SK-N-SH (cell line): Measurements from ENCODE around the gene MASP1.

- RRBS = no CpG with 5 or more reads among the region's 6 CpGs
CAGE:
- cytosol, long polyA plus RNA = no peak
- long polyA plus RNA = no peak
- nucleus, long polyA plus RNA = no peak
Observed at GRCh38 chr3:185932027-185932813, 5.6 kb downstream of the TRA2B start.

GRCh38 chr3:186046784-186047646, 61.9 kb downstream of the ETV5 start:
- RRBS = no CpG with 5 or more reads among the region's 7 CpGs
CAGE:
- cytosol, long polyA plus RNA = no peak
- long polyA plus RNA = no peak
- nucleus, long polyA plus RNA = no peak

GRCh38 chr3:186383023-186383571, 21.1 kb upstream of the DGKG start:
- RRBS = no CpG with 5 or more reads among the region's 13 CpGs
CAGE:
- cytosol, long polyA plus RNA = no peak
- long polyA plus RNA = no peak
- nucleus, long polyA plus RNA = no peak

- RRBS = 87% methylated on average over 1 of the region's 5 CpGs
CAGE:
- cytosol, long polyA plus RNA = no peak
- long polyA plus RNA = no peak
- nucleus, long polyA plus RNA = no peak
Observed at GRCh38 chr3:186427490-186428076, 65.5 kb upstream of the DGKG start.

- RRBS = no CpG with 5 or more reads among the region's 11 CpGs
CAGE:
- cytosol, long polyA plus RNA = no peak
- long polyA plus RNA = no peak
- nucleus, long polyA plus RNA = no peak
Observed at GRCh38 chr3:186521442-186522062, 22.6 kb downstream of the CRYGS start.

DNA sequence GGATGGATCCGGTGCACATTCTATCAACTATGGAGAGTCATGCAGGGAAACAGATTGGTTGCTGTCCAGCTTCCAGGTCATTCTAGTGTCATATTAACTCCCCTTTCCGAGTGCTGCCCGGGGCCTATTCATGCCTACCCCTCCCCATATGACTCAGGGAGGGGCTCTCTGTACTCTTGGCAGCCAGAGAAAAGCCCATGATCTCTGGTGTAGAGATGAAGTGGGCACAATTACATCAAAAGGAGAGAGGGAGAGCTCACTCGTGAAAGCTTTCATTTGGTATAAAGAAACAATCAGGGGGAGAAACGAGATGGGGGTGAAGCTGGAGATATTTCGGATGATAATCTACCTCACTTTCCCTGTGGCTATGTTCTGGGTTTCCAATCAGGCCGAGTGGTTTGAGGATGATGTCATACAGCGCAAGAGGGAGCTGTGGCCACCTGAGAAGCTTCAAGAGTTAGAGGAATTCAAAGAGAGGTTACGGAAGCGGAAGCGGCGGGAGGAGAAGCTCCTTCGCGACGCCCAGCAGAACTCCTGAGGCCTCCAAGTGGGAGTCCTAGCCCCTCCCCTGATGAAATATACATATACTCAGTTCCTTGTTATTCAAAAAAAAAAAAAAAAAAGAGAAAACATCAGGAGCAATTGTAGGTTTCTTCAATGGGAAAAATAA, 16.1 kb upstream of the AHSG start:
- RRBS = 47% methylated on average over 3 of the region's 15 CpGs
CAGE:
- cytosol, long polyA plus RNA = no peak
- long polyA plus RNA = no peak
- nucleus, long polyA plus RNA = no peak

GRCh38 chr3:186633973-186634412, 6.2 kb upstream of the FETUB start:
- RRBS = no CpG with 5 or more reads among the region's 3 CpGs
CAGE:
- cytosol, long polyA plus RNA = no peak
- long polyA plus RNA = no peak
- nucleus, long polyA plus RNA = no peak

DNA sequence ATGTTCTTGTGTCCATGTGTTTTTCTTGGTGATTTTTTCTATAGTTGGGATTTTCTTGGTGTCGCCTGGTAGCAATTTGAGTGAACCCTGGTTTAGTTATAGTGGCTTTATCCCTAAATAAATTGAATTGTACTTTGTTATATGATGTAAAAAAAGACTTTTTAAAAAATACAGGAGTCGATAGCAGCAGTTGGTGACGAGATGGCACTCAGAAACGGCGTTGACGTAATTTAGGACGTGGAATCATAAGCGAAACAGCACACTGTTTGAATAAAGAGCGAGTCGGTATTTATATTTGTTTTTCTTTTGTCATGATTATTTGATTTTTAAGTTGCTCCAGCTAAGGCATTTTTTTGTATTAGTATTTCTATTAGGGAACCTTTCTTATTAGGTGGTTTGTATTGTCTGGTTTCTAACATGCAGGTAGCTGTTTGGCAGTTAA, 4.8 kb downstream of the EIF4A2 start:
- RRBS = no CpG with 5 or more reads among the region's 10 CpGs
CAGE:
- cytosol, long polyA plus RNA = no peak
- long polyA plus RNA = no peak
- nucleus, long polyA plus RNA = no peak

DNA sequence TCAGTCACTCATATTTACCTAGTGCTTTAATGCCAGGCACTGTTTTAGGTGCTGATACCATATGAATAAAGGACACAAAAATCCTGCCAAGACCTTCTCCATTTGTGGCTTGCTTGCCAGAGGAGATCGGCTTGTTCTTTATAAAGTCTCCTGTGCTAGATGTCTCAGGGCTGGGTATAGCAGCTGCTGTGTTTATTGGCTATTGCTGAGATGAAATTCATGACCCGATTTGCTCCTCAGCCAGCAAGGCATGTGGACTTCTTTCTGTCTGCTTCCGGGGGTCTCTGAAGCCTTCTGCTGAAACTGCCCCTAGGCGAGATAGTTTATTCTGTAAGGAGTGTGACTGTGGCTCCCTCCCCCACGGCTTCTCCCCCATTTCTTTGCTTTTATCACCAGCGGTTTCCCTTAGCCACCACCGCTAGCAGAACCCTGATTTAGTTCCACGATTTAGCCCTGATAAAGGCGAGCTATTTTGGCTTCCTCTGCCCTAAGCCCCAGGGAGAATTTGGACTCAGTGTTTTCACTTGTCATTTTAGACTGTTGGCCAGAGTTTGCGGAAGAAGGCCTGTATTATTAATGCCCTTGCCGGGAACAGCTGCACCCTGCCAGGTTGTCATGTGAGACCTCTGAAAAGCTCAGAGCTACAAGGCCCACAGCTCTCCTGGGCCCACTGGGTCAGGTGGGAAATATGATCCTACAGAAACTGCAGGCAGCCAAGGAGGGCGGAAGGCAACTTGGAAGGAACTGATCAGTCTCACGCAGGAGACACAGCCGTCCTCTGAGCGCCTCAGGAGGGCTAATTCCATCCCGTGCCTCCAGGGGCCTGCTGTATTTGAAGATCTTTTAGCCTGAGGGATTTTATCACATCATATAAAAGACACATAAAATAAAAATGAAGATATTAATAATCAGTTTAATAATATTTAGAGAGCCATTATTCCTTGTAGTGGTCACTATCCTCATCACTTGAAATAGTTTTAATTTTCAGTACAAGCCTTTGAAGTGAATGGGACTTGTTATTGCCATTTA, 46.9 kb downstream of the ST6GAL1 start:
- RRBS = no CpG with 5 or more reads among the region's 16 CpGs
CAGE:
- cytosol, long polyA plus RNA = no peak
- long polyA plus RNA = no peak
- nucleus, long polyA plus RNA = no peak

- RRBS = no CpG with 5 or more reads among the region's 8 CpGs
CAGE:
- cytosol, long polyA plus RNA = no peak
- long polyA plus RNA = no peak
- nucleus, long polyA plus RNA = no peak
Observed at GRCh38 chr3:186986455-186986815, 56.1 kb downstream of the ST6GAL1 start.

- RRBS = no CpG with 5 or more reads among the region's 6 CpGs
CAGE:
- cytosol, long polyA plus RNA = no peak
- long polyA plus RNA = no peak
- nucleus, long polyA plus RNA = no peak
Observed at GRCh38 chr3:186988705-186989362, 58.5 kb downstream of the ST6GAL1 start.

DNA sequence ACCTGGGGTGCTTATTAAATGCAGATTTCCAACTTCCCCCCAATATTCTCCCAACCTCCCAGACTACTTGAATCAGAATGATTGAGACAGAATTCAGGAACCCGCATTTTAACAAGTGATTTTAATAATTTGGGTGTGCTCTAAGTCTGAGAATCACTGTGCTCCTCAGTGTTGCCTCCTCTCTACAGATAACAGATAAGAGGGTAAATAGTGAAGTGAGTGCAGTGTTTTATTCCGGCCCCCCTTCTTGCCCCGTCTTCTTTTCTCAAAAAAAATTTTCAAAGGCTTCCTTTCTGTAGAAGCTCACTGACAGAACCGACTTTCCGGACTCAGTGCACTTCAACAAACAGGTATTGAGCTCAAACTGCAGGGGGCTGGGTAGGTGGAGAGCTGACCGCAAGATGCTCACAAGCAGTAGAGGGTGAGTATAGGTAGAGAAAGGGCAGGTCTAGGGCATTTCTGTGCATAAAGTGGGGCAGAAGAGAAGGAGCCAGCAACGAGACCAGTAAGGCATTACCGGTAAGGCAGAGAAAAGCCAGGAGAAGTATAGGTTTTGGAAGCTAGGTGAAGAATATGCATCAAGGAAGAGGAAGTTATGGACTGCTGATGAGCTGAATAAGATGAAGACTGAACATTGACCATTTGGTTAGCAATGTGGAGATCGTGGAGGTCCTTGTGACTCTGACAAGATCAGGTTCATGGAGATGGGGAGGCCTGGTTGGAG, 97.2 kb downstream of the ST6GAL1 start:
- RRBS = 84% methylated on average over 4 of the region's 9 CpGs
CAGE:
- cytosol, long polyA plus RNA = no peak
- long polyA plus RNA = no peak
- nucleus, long polyA plus RNA = no peak

DNA sequence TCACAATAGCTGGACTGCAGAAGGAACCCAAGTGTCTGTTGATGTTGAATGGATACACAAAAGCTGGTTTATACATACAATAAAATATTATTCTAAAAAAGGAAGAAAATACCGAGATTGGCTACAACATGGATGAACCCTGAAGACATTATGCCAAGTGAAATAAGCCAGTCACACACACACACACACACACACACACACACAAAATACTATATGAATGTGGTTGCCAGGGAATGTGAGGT, 77.0 kb downstream of the RPL39L start:
- RRBS = no CpG with 5 or more reads among the region's 1 CpG
CAGE:
- cytosol, long polyA plus RNA = no peak
- long polyA plus RNA = no peak
- nucleus, long polyA plus RNA = no peak

DNA sequence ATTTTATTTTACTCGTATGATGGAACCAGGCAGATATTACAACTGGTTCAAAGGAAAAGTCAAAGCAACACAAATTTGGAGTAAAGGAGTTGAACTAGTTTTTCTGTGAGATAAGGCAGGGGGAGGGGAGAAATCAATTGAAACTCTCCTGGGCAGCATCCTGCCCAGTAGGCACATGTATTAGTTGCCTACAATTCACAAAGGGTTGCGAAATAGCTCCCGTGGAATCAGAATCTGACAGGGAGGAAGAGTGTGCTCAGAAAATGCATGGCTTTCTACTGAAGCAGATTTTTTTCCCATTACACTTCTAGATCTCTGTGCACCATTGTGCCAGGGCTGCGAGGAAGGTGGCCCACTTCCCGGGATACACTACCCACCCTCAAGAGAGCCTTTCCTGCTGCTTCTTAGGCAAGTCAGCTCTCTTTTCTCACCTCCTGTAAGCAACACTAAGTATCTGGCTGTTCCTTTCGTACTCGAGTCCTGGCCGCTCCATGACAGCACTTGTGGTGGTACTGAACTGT, 75.0 kb downstream of the RPL39L start:
- RRBS = no CpG with 5 or more reads among the region's 8 CpGs
CAGE:
- cytosol, long polyA plus RNA = no peak
- long polyA plus RNA = no peak
- nucleus, long polyA plus RNA = no peak

DNA sequence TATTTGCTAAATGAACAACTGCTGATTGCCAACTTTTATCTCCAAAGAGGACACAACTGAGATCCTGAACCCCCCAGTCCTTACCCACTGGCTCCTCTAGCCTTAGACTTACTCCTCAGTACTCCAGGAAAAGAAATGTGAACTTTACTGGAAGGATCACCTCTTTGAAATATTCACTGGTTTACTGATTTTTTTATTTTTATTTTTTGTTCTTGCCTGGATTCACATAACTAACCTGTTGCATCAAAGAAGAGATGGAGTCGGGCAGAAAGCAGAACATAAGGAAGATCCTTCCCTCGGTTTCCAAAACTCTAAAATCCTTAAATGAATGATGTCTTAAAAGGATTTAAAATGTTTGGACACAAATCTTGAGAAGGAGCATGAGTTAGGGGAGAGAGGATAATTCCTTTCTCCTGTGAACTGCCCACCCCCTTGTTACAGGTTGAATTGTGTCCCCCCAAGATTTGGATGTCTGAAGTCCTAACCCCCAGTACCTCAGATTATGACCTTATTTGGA, 60.7 kb downstream of the RPL39L start:
- RRBS = no CpG with 5 or more reads among the region's 2 CpGs
CAGE:
- cytosol, long polyA plus RNA = no peak
- long polyA plus RNA = no peak
- nucleus, long polyA plus RNA = no peak

GRCh38 chr3:187291582-187292185, at the start of gene MASP1:
MASP1 (minus strand) TSS chr3:187291737.
- RRBS = no CpG with 5 or more reads among the region's 9 CpGs
CAGE:
- cytosol, long polyA plus RNA = no peak
- long polyA plus RNA = no peak
- nucleus, long polyA plus RNA = no peak

DNA sequence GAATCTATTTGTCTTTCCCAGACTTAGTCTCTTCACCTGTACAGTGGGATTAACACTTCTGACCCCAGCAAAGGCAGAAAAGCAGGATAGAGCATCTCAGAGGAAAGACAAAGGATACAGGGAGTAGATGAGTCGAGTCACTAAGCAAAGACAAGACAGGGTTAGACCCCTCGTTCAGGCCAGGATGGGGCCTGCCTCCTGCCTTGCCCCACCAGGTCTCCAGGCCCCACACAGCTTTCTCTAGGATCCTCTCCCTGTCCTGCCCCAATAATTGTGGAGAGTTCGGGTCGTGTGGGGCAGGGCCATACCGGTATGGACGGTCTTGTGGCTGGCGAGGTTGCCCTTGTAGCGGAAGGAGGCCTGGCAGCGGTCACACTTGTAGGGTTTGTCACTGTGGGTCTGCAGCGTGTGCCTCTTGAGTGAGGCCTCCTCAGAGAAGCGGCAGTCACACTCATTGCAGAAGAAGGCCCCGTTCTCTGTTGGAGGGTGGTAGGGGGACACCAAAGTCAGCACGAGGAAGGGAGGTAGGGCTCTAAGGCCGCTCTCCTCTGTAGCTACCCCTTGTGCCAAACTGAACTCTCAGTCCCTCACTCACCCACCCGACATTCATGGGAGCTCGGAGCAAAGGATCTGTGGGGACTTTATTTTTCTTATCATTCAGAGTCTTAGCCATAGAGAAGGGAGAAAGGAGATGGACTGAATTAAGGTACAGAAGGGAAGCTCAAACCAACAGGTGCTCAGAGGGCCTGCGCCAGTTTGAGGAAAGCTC, 18.7 kb downstream of the BCL6 start:
- RRBS = no CpG with 5 or more reads among the region's 17 CpGs
CAGE:
- cytosol, long polyA plus RNA = no peak
- long polyA plus RNA = no peak
- nucleus, long polyA plus RNA = no peak

DNA sequence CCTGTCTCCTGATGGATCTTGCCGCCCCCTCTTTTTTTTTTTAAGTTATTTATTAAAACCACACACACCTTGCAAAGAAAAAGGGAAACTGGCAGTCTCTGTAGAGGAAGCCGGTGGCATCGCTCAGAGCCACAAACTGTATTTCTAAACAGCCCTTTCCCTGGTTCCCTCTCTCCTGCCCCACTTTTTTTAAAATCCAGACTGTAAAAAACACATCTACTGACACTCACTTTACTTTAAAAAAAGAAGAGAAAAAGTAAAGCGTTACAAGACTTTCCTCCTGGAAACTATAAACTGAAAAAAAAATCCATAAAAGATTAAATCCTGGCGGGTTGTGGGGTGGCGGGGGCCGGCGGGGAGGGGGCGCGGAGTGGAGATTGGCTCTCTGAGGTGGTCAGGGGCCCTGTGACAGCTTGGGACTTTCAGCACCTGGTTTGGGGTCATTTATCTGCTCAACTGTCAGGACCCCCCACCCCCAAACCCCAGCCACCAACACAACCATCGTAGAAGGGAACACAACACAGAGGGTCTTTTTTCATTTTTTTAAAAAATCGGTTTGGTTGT, 2.2 kb downstream of the BCL6 start:
- RRBS = no CpG with 5 or more reads among the region's 12 CpGs
CAGE:
- cytosol, long polyA plus RNA = no peak
- long polyA plus RNA = no peak
- nucleus, long polyA plus RNA = no peak

- RRBS = 10% methylated on average over 1 of the region's 36 CpGs
CAGE:
- cytosol, long polyA plus RNA = no peak
- long polyA plus RNA = no peak
- nucleus, long polyA plus RNA = no peak
Observed at GRCh38 chr3:187744598-187745217, 560 bp downstream of the BCL6 start.

- RRBS = no CpG with 5 or more reads among the region's 5 CpGs
CAGE:
- cytosol, long polyA plus RNA = no peak
- long polyA plus RNA = no peak
- nucleus, long polyA plus RNA = no peak
Observed at GRCh38 chr3:187764229-187764547, 18.9 kb upstream of the BCL6 start.